Melanocyte of skin (primary cell): ENCODE data around the genes TGFB2 and HLX.

DNA sequence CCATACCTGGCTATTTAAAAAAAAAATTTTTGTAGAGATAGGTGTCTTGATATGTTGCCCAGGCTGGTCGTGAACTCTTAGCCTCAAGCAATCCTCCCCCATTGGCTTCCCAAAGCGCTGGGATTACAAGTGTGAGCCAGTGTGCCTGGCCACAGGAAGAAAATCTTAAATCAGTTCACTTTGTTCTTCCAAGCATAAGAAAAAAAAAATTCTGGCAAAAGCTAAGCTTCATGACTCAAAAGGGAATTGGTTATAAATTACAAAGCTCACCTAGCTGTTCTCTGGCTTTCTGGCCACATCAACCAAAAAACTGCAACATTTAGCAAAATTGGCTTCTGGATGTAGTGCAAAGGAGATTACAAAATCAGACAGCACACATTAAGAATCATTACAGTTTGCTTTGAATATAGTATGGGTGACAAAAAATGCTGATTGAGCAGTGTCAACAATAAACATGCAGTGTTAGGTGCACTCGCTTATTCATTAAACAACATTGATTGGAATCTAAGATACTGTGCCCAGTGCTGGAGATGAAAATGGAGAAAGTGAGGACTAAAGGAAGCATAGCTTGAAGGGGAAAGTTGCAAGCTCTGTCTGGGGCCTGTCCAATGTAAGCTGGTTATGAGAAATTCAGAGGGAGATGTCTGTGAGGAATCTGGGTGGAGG is 76.7 kb downstream of the KCTD3 start:
- CAGE, long polyA plus RNA, 2 experiments, result no peak in any of the 2 experiments

DNA sequence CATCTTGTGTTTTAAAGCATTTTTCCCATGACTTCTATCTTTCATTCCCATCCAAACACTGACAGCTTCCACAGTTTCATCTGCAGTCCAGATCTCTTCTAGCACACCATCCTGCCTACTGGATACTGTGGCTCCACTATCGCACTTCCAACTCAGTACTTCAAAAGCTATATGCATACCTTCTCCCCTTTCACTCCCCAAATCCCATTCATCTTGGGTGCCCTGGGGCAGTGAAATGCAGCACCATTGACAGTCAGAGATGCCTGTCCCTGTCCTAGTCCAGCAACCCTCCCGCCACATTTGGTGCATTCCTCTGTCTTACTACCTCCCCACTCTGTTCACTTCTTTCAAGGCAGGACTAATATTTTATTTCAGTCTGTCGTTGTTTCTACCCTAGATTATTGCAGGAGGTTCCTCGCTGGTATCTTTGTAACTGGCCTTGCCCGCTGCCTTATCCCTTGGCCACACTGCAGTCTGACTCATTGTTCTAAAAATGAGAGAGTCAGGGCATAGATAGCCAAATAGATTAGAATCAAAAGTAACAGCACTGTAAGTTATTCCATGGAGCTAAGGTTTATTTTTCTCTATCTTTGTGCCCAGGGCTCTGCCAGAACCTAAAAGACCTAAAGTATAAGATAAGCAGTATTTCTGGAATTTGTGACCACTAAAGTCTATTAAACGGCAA is 96.7 kb downstream of the ESRRG start:
- CAGE, long polyA plus RNA, 2 experiments, result no peak in any of the 2 experiments

DNA sequence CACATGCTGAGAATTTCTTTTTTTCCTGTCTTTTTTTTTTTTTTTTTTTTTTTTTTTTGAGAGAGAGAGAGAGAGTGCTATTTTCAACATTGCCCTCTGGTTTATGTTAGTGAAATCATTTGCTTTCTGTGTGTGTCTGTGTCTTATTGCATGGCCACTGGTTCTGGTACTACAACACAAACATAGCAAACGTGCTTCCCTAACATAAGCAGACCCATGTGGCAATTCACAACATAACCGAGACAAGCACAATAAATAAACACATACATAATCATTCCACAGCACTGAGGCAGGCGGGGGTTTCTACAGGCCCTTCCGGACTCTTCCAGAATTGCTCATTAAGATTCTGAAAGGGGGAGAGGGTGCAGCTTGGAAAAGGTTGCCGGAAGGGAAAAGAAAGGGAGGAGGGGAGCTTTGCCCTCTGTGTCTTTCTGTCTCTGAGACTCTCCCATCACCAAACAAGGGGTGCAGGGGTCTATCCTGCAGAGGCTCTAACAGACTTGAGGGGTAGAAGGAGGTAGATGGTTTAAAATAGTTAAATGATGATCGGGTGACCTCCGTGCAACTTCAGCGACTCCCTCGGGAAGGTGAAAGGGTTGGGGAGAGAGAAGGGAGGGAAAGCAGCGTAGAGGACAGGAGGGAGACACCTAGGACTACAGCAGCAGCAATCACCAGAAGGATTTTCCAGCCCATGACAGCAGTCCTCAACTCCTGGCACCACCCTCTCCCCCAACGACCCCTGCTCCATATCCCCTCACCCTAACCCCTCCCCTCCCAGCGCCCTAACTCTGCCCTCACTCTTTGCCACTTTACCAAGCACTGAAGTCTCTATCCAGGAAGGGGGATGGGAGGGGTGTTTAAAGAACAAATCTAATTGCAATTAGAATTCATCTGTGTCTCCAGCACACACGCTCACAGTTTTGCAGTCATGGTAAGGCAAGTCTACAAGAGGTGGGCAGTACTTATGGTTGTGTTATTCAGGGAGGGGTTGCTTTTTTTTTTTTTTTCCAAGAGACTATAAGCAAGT is 365.5 kb upstream of the ESRRG start:
- CAGE, long polyA plus RNA, 2 experiments, result no peak in any of the 2 experiments

- CAGE, long polyA plus RNA, 2 experiments, result no peak in any of the 2 experiments
Observed at GRCh38 chr1:217135404-217136154, 412.4 kb upstream of the ESRRG start.

DNA sequence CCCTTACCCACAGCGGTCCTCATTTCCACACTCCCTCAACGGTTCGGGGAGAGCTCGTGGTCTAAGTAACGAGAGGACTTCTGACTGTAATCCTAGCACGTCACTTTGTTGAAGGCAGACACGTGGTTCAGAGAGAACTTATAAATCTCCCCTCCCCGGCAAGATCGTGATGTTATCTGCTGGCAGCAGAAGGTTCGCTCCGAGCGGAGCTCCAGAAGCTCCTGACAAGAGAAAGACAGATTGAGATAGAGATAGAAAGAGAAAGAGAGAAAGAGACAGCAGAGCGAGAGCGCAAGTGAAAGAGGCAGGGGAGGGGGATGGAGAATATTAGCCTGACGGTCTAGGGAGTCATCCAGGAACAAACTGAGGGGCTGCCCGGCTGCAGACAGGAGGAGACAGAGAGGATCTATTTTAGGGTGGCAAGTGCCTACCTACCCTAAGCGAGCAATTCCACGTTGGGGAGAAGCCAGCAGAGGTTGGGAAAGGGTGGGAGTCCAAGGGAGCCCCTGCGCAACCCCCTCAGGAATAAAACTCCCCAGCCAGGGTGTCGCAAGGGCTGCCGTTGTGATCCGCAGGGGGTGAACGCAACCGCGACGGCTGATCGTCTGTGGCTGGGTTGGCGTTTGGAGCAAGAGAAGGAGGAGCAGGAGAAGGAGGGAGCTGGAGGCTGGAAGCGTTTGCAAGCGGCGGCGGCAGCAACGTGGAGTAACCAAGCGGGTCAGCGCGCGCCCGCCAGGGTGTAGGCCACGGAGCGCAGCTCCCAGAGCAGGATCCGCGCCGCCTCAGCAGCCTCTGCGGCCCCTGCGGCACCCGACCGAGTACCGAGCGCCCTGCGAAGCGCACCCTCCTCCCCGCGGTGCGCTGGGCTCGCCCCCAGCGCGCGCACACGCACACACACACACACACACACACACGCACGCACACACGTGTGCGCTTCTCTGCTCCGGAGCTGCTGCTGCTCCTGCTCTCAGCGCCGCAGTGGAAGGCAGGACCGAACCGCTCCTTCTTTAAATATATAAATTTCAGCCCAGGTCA is at the start of gene TGFB2:
TSS of gene TGFB2 (plus strand) at position 169 of the 1,035 bp plus-strand sequence.
- CAGE, long polyA plus RNA, 2 experiments, result no peak in any of the 2 experiments

DNA sequence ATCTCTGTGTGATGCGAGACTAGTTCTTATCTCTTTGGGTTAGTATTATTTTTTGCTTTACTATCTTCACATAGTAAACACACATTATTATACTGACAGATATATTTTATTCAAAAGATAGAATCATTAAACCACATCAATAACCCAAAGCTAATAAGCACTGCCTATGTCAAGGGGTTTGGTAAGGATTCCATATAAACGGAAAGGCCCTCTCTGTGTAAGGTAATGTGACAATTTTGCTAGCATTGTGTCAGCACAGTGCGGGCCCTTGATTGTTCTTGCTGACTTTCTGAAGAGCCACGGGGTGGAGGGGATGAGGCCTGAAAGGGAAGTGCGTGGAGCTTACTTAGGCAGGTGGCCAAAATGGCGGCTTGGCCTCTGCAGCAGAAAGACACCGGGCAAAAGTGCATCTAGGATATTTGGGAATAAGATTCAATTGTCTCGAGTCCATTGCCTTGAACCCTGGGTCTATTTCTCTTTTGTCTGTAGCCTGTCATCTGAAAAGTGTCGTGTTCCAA is 114.2 kb downstream of the TGFB2 start:
- CAGE, long polyA plus RNA, 2 experiments, result no peak in any of the 2 experiments

GRCh38 chr1:218463190-218464015 is 118.3 kb downstream of the TGFB2 start:
- CAGE, long polyA plus RNA, 2 experiments, result no peak in any of the 2 experiments

DNA sequence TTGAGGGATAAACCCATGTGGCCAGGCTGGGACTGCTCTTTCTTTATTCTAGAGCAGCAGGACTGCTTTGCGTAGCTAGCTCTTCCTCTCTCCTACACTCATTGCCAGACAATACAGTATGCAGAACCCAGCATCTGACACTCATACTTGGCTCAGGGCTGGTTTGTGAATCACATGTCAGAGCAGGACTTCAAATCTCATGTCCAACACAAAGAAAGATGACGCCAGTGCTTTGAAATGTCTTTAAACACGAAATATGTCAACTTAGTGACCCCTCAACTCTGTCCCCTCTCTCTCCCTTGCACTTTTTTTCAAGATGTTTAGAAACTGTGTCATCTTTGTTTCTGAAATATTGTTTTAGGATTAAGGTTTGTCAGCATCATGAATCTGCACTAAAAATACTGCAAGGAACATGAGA is 135.0 kb downstream of the TGFB2 start:
- CAGE, long polyA plus RNA, 2 experiments, result no peak in any of the 2 experiments

GRCh38 chr1:220121959-220122677 is 28.2 kb downstream of the IARS2 start:
- CAGE, long polyA plus RNA, 2 experiments, result no peak in any of the 2 experiments

- CAGE, long polyA plus RNA, 2 experiments, result no peak in any of the 2 experiments
Observed at GRCh38 chr1:220264652-220264894, 7.7 kb downstream of the RAB3GAP2 start.

- CAGE, long polyA plus RNA, 2 experiments, result no peak in any of the 2 experiments
Observed at GRCh38 chr1:220360868-220361164, 88.6 kb upstream of the RAB3GAP2 start.

- CAGE, long polyA plus RNA, 2 experiments, result no peak in any of the 2 experiments
Observed at GRCh38 chr1:220750938-220751521, 2.9 kb downstream of the MTARC2 start.

DNA sequence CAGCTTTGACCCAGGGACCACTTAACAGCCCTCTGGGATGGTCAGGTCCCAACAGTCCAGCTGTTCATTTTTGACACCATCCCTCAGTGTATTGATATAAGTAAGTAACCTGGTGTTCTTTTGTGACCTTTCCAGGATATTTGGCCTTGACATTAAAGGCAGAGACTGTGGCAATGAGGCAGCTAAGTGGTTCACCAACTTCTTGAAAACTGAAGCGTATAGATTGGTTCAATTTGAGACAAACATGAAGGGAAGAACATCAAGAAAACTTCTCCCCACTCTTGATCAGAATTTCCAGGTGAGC is 13.4 kb downstream of the MTARC2 start:
- CAGE, long polyA plus RNA, 2 experiments, result no peak in any of the 2 experiments

- CAGE, long polyA plus RNA, 2 experiments, result no peak in any of the 2 experiments
Observed at GRCh38 chr1:220783285-220783873, 3.3 kb upstream of the MTARC1 start.

DNA sequence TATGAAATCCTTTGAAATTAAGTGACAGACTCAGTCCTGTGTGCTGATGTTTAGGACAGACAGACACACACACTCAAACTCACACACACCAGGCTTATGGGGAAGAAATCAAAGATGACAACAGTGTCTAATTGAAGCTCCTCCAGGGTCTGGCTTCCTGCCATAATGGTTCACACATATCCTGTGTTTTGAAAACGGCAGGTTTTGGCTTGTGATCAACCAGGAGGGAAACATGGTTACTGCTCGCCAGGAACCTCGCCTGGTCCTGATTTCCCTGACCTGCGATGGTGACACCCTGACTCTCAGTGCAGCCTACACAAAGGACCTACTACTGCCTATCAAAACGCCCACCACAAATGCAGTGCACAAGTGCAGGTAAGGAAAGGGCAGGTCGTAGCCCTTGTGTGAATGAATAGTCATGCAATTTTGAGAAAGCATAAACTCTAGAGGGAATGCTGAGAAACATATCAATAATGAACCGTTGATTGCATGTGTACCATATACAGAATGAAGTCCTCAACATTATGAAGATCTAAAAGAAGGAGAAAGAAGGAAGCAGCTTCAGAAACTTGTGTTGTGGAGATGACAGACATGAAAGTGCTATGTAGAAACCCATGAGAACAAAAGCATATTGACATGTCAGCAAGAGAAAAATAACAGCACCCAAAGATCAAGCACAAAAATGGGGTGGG is 4.7 kb downstream of the MTARC1 start:
- CAGE, long polyA plus RNA, 2 experiments, result no peak in any of the 2 experiments

DNA sequence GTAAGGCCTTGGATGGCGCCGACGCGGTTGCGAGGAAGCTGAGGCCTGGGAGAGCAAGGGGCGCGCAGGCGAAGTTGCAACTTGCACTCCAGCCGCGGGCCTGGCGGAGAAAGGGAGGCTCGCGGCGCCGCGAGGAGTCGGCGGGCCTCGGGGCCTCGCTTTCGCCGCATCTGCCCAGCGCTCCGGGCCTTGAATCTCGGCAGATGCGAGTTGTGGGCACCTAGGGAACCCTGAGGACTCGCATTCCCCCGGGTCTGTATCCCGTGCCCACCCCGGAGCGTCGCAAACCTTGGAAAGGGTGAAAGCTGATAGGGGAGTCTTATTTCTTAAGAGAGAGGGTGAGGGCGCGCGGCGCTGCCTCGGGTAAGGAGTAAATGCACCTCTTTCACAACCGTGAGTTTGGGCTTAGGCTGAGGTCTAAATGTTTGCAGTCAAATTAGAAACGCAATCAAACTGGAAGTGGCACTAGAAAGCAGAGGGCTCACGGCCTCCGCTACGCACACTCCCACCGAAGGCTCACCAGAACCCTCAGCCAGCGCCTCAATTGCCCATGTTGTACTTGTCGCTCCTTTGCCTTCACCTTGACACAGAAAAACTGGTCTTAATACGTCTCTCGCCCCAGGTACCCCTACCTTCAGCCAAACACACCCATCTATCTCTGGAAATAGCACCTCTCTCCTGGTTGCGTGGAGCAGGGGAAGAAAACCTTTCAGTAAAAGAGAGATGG is 1.9 kb upstream of the HLX start:
- CAGE, long polyA plus RNA, 2 experiments, result no peak in any of the 2 experiments

- CAGE, long polyA plus RNA, 2 experiments, result no peak in any of the 2 experiments
Observed at GRCh38 chr1:220879270-220880416, at the start of gene HLX. Gene HLX, plus strand, starts transcription at chr1:220879443.

GRCh38 chr1:221046036-221046611 is 166.9 kb downstream of the HLX start:
- CAGE, long polyA plus RNA, 2 experiments, result no peak in any of the 2 experiments

DNA sequence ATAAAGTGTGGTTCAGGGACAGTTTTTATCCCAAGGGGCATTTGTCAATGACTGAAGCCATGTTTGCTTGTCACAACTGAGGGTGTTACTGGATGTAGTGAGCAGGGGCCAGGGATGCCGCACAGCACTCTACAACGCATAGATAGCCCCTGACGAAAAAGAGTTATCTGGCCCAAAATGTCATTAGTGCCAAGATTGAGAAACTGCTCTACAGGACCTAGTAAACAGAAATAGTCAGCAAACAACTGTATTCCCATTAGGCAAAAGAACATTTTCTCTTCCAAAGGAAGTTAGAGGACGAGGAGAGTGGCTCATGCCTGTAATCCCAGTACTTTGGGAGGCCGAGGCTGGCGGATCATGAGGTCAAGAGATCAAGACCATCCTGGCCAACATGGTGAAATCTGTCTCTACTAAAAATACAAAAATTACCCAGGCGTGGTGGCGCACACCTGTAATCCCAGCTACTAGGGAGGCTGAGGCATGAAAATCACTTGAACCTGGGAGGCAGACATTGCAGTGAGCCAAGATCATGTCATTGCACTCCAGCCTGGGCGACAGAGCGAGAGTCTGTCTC is 189.1 kb downstream of the DUSP10 start:
- CAGE, long polyA plus RNA, 2 experiments, result no peak in any of the 2 experiments

DNA sequence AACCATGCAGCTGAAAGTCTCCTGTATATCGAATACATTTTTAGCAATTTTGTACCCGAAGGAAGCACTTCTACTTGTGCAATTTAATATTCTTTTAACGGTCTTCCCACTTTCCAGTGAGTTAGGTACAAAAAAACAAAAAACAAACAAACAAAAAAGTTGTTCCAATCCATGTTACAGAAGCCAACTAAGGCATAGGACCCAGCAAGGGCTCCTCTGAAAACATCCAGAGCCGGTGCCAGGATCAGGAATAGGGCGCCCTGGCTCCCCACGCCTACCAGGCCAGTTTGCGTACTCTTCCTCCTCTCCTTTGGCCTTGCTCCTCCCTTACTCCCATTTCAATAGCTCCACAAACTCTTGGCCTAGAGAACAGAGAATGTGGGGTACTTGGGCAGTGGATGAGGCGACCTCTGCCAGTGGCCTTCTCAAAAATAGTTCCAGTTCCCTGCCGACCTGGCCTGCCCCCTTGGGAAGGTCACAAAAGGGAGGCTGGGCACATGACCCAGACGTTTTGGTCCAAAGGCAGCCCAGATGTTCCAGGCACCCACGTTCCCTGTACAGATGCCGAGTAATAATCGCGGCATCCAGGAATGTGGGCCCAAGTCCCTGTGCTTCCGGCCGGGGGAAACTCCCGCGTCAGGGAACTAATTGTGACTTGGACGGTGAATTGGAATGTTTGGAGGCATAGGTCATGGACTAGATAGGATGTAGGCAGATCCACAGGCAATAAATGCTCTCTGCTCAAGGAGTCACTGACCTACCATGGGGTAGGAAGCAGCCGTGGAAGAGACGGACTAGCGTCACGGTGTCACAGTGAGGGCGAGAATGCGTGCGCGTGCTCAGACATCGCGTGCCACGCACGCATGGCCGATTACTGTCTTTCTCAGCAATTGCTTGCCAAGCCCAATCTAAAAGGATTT is 178.6 kb downstream of the DUSP10 start:
- CAGE, long polyA plus RNA, 2 experiments, result no peak in any of the 2 experiments